GM19239 (cell line): ENCODE results near the genes RAD18, SRGAP3 and TADA3.

- RRBS = no CpG with 5 or more reads among the region's 3 CpGs
Measured at GRCh38 chr3:8483138-8483910, 18.3 kb upstream of the LMCD1 start.

DNA sequence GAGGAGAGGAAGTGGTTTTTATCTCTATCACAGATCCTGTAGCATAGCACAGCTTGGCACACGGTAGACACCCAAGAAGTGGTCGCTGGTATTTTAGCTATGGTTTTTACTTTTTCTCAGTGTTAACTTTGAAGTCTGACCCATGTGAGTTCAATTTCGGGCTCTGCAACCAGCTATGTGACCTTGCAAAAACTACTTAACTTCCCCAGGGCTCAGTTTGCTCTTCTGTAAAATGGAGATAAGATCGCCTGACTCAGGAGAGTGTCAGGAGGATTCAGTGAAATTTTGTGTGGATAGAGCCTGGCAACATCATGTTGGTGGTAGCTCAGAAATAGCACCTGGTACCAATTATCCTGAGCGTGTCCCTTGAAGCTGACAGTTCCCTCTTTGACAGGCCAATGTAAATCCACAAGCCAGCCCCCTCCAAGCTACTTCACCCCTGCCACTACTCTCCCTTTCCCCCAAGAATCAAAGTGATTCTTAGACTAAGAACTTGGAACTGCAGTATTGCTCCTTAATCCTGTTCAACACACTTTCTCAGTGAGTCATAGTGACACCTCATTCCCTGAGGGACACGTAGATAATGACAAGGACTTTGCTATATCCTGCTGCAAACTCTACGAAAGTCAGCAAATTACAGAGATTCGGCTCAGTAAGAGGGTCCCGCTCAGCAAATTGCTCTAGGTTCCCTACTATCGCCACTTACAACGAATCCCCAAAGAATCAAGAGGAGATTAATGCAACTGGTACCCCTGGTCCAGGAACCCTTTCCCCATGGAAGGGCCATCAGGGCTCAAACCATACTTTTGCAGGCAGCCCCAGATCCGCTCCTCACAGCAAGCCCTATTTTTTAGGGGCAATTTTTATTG is 8.5 kb upstream of the LMCD1 start:
- RRBS = no CpG with 5 or more reads among the region's 12 CpGs

GRCh38 chr3:8503415-8503898 is 1.8 kb downstream of the LMCD1 start:
- RRBS = no CpG with 5 or more reads among the region's 1 CpG

DNA sequence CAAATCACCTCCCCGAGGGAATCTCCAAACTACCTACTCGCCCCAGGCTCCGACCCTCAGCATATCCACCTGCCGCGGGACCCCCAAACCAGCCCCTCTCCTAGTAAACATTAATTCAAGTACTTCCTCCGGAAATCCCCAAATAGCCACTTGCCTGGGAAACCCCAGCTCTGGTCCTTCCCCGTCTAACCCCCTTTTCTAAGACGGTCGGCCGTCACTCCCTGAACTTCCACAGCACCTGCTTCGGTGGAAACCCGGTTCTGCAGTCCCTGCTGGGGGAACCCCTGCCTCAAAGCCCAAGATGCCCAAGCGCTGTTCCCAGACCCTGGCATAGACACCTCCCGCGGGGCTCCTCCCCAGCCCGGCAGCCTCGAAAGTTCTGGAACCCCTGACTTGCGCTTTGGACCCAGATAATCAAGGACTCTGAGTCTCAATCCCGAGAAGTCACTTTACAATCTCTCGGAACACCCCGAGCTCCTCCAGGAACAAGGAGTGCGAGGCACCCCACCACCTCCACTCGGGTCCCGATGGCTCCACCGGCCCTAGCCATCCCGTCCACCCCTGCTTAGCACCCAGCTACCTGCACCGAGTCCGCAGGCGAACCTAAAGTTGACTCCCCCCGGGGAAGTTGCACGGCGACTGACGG is 639 bp downstream of the OXTR start:
- RRBS = 2% methylated on average over 12 of the region's 33 CpGs

GRCh38 chr3:8962877-8963906 is at the start of gene RAD18:
Gene RAD18, minus strand, starts transcription at chr3:8963472.
- RRBS = 1% methylated on average over 25 of the region's 52 CpGs

GRCh38 chr3:9100696-9101075 is 137.4 kb upstream of the RAD18 start:
- RRBS = no CpG with 5 or more reads among the region's 6 CpGs

GRCh38 chr3:9249273-9249868 is at the start of gene SRGAP3:
Gene SRGAP3, minus strand, starts transcription at chr3:9249646.
- RRBS = 3% methylated on average over 6 of the region's 25 CpGs

- RRBS = no CpG with 5 or more reads among the region's 10 CpGs
Measured at GRCh38 chr3:9250961-9251839, 1.8 kb upstream of the SRGAP3 start.

- RRBS = no CpG with 5 or more reads among the region's 7 CpGs
Measured at GRCh38 chr3:9352822-9353711, 9.8 kb upstream of the THUMPD3 start.

DNA sequence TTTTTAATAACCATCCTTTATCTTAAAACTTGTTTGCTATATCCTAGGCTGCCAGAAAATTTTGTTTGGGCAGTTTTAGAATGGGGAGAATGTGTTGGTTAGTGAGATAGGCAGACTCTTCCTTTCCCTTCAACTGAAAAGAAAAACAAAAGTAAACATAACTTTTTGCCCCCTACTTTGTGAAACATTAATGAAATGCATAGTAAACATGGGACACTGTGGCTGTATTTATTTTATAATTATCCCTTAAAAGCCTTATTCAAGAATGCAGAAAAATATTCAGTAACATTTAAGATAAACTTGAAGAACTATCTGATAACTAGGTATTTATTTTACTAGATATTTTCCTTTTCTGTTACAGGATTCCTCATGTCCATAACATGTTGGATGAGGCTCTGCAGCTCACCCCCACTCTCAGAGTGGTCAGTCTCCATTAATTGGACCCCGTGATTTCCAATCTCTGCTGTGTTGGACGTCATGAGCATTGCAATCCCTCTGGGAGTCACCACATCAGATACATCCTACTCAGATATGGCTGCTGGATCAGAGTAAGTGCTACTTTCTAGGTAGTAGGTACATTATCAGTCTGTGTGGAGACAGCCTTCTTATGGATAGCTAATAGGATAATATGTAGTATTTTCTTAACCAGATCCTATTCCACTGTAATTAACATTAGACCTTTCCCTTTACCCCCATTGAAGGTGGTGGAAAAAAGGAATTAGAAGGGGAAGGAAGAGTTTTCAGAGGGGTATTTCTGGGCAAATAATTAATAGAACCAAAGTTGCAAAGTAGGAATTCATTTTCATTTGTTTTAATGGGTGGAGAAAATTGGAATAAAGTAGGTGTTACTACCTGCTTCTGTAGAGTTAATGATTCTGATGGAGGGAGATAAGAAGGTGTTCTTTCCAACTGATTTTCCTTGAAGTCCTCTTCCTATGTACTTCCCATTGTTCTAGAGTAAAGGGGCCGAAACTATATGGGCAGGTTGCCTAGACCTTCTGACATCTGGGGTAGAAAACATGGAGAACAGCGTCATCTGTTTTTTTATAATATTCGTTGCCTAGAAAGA is 31.4 kb downstream of the SETD5 start:
- RRBS = no CpG with 5 or more reads among the region's 5 CpGs

- RRBS = no CpG with 5 or more reads among the region's 1 CpG
Measured at GRCh38 chr3:9440749-9441163, 43.3 kb downstream of the SETD5 start.

- RRBS = 2% methylated on average over 7 of the region's 70 CpGs
Measured at GRCh38 chr3:9704289-9705402, 1.0 kb downstream of the CPNE9 start.

DNA sequence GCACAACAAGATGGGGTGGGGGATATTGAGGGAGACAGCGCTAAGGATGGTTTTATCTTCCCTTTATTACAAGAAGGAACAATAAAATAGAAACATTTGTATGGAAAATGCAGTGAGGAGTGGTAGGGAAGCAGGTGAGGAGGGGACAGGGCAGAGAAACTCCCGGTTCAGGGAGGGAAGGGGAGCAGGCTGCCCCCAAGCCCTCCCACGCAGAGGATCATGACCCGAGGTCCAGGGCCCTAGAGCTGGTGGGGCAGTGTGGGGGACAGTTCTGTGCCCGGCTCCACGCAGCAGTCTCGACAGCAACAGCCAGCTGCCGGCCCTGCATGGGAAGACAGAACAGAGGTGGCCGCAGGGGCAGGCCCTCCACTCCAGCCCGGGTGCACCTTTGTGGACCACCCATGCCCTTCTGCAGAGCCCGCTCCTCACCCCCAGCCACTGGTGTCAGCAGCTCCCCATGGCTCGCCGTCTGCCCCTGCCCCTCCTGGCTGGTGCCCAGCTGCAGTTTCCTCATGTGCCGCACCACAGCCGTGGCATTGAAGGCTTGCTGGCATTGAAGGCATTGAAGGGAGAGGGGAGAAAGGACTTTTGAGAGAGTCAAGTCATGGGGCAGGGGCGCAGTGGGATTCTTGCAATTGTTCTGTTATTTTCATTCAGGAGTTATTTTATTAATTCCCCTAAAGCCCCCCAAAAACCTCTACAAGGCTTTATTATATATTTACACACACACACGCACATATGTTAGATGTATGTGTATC is 7.7 kb downstream of the OGG1 start:
- RRBS = 96% methylated on average over 5 of the region's 17 CpGs

GRCh38 chr3:9791934-9792877 is at the start of gene TADA3:
Gene TADA3, minus strand, starts transcription at chr3:9792473.
- RRBS = 2% methylated on average over 12 of the region's 51 CpGs

DNA sequence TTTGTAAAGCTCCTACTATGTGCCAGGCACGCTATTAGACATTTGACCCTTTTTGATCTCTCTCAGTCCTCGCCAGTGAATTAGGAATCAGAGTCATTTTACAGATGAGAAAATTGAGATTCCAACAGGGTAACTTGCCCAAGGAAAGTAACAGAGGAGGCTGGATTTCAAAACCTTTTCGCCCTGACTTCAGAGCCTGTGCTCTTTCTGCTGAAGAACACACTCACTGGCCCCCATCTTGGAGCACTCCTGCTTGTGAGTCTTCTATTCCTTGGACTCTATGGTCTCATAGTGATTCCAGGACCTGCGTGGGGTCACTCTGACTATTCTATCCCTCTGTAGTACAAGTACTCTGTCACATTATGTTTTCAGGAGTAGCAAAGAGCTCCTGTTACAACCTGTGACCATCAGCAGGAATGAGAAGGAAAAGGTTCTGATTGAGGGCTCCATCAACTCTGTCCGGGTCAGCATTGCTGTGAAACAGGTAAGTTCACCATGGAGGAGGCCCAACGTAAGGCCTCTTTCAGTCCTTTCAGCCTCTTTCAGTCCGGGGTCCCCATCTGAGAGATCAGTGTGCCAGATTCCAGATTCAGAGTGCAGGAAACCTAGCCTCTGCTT is 7.0 kb downstream of the ARPC4 start:
- RRBS = 94% methylated on average over 2 of the region's 7 CpGs

DNA sequence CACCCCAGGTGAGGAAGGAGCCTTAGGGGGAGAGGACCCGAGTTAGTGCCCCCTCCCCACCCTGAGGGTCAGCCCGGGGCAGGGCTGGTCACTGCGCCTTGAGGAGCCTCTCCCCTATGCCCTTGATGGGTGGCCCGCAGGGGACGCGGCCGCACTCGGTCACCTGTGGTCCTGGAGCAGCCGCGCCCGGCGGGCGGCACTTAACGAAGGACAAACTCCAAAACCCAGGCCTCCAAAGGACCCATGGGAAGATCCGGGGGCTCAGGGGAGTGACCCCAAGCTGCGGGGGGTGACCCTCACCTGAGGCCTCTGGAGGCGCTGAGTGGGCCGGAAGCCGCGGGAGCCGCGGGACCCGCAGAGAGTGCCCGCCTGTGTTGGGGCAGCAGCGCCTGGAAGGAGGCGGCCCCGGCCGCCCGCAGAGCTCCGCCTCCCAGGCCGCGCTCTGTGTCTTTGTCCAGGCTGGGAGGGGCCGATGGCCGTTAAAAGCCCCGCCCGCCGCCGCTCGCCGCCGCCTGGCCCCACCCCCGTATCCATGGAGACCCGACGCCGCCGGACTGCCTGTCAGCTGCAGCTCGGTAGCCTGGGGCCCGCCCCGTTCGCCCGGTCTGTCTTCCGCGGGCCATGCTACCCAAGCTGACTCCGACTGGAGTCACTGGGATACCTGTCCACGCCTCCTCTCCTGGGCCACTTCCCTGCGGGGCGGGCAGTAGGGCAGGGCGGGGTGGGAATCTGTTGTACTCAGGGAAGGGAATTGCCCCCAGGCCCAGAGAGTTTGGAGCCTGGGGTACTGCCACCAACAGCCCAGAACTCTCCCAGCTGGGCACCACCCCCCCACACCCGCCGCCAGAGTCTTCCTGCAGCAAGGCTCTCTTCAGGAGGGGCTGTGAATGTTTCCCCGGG is 15.3 kb upstream of the FANCD2 start:
- RRBS = 3% methylated on average over 19 of the region's 61 CpGs

DNA sequence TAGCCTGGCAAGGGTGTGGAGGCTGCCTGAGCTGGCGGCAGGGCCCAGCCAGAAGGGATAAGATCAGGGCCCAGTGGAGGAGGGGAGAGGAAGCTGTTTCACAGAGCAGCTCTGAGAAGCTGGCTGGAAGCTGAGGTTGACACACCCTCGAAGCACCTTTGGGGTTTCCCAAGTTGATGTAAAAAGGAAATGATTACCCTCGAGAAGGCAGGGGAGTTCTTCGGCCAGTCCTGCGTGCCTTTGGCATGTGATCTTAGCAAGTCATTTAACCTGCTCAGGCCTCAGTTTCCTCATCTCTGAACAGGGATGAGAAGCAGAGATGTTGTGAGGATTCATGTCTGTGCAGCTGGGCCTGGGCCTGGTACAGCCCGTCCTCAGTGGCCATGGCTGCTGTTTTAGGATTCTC is 34.4 kb downstream of the IRAK2 start:
- RRBS = no CpG with 5 or more reads among the region's 6 CpGs

GRCh38 chr3:10205398-10206267 is 40.9 kb downstream of the IRAK2 start:
- RRBS = no CpG with 5 or more reads among the region's 10 CpGs